ENCODE results near the genes MRPL20, TMEM88B, CDK11B and PRKCZ.

GRCh38 chr1:1395201-1395561 is 4.0 kb downstream of the CCNL2 start:
- PRO-cap, 3 experiments = no peak in any of the 3 experiments
- RAMPAGE, long total RNA = no peak

DNA sequence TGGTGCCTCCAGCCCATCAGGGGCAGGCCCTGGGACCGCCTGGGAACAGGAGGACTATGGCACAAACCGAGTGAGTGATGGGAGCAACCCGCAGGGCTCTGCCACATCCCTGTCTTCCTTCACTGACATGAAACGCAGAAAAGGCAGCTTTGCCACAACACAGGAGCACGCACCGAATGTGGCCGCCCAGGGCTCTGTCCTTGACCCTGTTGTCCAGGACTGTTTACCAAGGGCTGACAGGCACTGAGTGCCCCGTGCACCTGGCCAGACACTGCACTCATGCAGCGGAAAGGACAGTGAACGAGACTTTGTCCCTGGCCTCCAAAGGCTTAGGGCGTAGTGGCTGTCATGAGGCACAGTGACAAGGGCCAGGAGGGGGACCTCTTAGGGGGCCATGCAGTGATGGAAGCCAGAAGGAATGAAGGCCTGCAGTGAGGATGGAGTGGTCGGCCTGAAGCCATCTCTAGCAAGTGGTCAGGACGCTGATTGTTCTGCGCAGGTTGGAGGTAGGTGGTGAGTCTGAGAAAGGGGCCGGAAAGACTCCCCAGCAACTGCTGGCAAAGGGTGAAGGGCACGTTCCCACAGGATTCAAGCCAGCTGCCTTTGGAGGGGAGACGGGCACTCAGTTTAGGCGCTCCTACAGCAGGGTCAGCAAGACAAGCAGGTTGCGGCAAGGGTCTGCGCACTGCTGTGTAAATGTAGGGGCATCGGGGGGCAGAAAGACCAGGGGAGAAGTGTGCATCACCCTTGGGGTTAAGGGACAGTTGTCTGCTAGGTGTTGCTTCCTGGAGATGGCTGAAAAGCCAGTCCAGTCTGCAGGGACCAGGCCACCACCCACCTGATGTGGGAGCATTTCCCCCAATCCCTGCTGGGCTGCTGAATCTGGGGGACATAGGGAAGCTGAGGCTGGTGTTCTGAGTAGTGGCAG is 1.9 kb upstream of the CCNL2 start:
- PRO-cap, 3 experiments = no peak in any of the 3 experiments
- RAMPAGE, long total RNA = no peak

GRCh38 chr1:1407120-1408264 is at the start of gene MRPL20:
MRPL20 (minus strand) TSS chr1:1407293.
- PRO-cap, 3 experiments = peak in 3 of 3 experiments; most common plus-strand start chr1:1407391 (in 2); most common minus-strand start chr1:1407292 (in 2)
- RAMPAGE, long total RNA = start-site peak on the minus strand at chr1:1407223-1407297, 2,044 and 868 reads in 2 replicates

- PRO-cap, 3 experiments = no peak in any of the 3 experiments
- RAMPAGE, long total RNA = no peak
Observed at GRCh38 chr1:1409828-1410212, 2.7 kb upstream of the MRPL20 start.

GRCh38 chr1:1425599-1426516 is at the start of gene TMEM88B:
TMEM88B (plus strand) TSS chr1:1425871.
- PRO-cap, 3 experiments = no peak in any of the 3 experiments
- RAMPAGE, long total RNA = no peak

GRCh38 chr1:1426517-1427363 is 1.1 kb downstream of the TMEM88B start:
- PRO-cap, 3 experiments = no peak in any of the 3 experiments
- RAMPAGE, long total RNA = no peak

GRCh38 chr1:1436910-1437570 is 1.6 kb downstream of the VWA1 start:
- PRO-cap, 3 experiments = no peak in any of the 3 experiments
- RAMPAGE, long total RNA = no peak

- PRO-cap, 3 experiments = no peak in any of the 3 experiments
- RAMPAGE, long total RNA = no peak
Observed at GRCh38 chr1:1563817-1565036, 10.4 kb downstream of the SSU72 start.

DNA sequence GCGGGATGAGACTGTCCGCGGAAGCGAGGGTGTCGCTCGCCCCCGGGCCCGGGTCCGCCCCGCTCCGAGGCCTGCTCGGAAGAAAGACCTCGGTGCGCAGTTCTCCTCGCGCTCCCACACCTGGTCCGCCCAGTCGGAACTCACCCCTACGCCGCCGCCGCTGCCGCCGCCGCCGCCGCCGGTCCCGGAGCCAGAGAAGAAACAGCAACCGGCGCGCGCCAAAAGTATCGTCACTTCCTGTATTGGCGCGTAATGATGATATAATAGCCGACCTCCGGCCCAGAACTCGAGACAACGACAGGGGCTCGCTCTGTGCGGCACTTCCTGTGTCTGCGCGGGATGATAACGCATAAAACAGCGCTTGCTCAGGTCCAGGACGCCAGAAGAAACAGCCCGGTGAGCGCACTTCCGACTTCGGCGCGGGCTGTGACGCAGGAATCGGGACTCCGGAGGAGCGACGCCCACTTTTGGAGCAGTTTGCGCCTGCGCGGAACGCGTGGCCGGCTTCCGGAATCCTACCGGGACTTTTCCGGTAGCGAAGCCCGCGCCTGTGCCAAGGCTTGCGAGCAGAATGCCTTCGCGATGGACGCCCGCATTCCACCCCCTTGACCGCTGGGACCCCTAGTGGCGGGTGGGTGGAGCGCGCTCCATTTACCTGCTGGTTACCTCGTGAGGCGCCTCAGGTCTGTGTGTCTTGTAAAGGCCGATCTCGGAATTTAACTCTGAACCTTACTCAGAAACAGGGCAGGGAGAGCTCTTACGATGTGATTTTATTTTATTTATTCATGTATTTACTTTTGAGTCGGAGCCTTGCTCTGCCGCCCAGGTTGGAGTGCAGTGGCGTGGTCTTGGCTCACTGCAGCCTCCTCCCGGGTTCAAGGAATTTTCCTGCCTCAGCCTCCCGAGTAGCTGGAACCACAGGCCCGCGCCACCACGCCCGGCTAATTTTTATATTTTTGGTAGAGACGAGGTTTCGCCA is at the start of gene CDK11B:
TSS of gene CDK11B (minus strand) at position 235 of the 979 bp plus-strand sequence.
- PRO-cap, 3 experiments = peak in 3 of 3 experiments; most common plus-strand start position 374 of the sequence (in 2); most common minus-strand start position 203 of the sequence (in 3)
- RAMPAGE, long total RNA = start-site peak on the minus strand centred at position 187 of the sequence, 39 bp wide, 147 and 106 reads in 2 replicates; start-site peak on the minus strand centred at position 401 of the sequence, 204 bp wide, 26 and 41 reads in 2 replicates

GRCh38 chr1:1678272-1679304 is 14.0 kb downstream of the SLC35E2B start:
- PRO-cap, 3 experiments = no peak in any of the 3 experiments
- RAMPAGE, long total RNA = no peak

DNA sequence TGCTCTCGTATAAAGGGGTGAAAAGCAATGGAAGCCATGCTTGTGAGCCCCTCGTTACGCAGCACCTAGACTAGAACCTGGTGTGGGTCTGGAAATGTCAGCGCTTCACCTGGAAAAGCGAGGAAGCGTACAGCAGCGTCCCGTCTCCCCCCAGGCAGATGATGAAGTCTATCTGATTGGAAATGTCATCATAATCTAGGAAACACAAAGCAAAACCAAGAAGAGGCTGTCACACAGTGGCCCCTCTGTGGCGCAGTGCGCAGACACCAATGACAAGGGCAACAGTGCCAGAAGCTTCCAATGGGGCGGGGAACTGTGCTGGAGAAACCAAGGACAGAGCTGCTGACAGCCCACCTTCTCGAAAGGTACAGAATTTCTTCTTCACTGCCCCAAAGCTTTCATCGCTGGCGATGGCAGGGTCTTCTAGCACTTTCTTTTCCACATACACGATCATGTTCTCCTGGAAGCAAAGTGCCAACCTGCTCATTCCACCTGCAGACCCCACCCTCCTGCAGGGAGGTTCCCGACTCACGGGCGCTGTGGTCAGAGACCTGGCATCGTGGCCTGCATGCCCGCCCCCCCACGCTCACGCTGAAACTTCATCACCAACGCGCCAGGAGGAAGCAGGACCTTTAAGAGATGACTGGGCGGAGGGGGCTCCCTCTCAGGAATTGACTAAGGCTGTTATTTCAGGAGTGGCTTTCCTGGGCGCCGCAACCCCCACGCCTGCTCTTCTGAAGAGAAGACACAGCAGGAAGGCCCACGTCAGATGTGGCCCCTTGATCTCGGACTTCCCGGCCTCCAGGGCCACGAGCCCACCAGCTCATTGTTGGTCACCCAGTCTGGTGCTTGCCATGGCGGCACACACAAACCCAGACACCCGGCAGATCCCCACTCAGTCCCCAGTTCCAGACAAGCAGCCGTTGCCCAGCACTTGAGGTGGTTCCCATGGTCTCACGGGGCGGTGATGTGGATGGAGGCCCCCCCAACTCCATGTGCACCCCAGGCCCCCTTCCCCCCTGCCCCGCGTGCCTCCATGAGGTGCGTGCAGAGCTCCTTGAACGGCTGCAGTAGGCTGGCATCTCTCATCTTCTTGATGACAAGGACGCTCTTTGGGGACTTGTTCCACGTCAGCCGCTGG is 21.8 kb downstream of the NADK start:
- PRO-cap, 3 experiments = no peak in any of the 3 experiments
- RAMPAGE, long total RNA = no peak

- PRO-cap, 3 experiments = no peak in any of the 3 experiments
- RAMPAGE, long total RNA = no peak
Observed at GRCh38 chr1:1758531-1759659, 19.4 kb downstream of the NADK start.

- PRO-cap, 3 experiments = no peak in any of the 3 experiments
- RAMPAGE, long total RNA = no peak
Observed at GRCh38 chr1:1833220-1833973, 55.1 kb upstream of the NADK start.

DNA sequence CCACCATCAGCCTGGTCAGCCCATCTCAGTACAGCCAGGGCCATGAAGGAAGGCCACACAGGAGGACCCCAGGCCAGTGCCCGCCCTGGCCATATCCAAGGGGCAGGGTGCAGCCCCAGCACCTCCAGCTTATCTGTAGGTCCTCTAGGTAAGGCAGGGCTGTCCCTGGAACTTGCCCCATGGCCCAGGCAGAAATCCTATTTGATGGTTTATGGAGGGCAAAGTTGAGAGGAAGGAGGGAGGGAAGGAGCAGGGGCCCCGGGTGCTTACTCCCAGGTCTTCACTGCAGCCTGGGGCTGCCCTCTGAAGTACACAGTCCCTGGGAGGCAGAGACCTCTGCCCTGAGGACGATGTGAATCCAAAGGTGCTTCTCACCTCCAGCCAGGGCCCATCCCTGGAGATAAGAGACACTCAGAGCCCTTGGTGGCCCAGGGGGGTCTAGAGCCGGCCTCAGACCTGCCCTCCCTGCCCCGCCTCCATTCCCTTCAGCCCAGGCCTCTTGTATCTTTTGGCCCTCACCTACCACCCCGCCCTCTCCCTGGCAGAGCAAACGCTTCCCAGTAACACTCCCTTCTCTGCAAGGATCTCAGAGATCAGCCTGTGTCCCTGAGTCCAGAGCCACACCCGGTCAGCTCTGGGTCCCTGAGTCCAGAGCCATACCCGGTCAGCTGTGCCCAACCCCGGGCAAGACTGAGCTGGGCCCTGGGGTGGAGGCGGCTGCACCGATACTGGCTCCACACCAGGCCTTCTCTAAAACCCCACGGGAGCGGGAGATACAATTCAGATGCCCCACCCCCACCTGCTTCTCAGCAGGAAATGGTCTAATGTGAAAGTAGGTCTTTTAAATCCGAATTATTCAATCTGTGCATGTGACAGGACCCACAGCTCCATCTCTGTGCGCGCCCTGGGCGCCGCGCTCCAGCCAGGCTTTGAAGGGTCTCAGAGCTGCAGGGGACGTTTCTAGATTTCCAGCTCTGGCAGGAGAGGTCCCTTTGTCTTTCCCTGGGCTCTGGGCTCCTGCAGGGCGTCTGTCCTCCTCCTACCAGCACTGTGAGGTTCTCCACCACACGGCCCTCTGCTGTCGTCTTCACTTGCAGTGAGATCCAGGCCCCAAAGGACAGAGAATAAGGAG is 3.6 kb upstream of the GNB1 start:
- PRO-cap, 3 experiments = no peak in any of the 3 experiments
- RAMPAGE, long total RNA = no peak

DNA sequence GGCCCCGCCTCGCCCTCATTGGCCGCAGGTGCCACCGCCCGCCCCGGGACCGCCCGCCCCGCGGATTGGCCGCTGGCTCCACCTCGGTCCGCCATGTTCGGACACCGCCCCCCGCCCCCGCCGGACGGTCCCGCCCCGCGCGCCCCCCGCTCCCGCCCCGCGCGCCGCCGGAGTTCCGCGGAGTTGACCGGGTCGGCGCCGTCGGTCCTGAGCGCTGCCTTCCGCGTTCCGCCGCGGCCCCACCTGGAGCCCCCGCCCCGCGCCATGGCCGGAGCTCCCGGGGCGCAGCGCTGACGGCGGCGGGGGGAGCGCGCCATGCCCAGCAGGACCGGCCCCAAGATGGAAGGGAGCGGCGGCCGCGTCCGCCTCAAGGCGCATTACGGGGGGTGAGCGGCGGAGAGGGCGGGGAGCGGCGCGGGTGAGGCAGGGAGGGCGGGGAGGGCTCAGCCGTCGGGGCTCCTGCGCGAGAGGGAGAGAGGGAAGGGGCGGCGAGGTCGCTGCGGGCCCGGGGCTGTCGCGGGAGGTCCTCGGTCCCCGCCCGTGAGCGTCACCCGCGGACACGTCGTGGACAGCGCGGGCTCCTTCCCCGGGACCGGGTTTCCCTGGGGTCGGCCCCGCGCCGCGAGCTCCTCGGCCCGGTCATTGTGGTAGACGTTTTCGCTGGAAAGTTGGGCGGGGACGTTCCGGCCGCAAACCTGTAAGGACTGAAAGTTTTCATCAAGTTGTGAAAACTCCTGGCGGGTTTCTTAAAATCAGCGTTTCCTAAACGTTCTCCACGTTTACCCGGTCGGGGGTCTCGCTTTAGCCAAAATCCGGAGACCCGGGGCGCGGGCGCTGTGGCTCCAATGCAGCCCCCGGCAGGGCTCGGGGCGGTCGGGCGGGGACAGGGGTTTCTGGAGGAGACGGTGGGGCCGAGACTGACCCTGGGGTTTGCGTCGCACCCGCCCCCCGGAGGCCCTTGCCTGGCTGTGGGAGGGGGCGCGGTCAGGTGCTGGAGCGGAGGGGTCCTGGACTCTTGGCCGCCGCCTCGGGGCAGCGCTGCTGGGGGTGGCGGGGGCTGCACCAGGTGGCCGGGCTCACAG is at the start of gene PRKCZ:
TSS of gene PRKCZ (plus strand) at position 96 of the 1,082 bp plus-strand sequence.
- PRO-cap, 3 experiments = peak in 1 of 3 experiments; most common plus-strand start position 96 of the sequence (in 1)
- RAMPAGE, long total RNA = no peak

DNA sequence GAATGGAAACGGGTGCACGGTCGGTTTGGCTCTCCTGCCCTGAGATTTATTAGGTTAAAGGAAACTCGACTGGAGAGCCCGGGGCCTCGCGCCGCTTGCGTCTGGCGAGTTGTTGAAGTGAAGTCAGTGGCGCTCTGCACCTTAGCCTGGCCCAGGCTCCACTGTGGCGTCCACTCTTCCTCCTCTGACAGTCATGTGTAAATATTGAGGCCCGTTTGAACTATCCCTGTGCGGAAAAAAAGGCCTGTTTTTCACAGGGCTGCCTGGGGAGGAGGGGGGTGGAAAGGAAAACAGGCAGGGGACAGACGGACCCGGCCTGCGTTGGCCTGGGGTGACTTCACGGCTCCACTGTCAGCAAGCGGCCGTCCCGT is 60.0 kb downstream of the FAAP20 start:
- PRO-cap, 3 experiments = no peak in any of the 3 experiments
- RAMPAGE, long total RNA = no peak

GRCh38 chr1:2139797-2140371 is 54.7 kb downstream of the FAAP20 start:
- PRO-cap, 3 experiments = no peak in any of the 3 experiments
- RAMPAGE, long total RNA = no peak

DNA sequence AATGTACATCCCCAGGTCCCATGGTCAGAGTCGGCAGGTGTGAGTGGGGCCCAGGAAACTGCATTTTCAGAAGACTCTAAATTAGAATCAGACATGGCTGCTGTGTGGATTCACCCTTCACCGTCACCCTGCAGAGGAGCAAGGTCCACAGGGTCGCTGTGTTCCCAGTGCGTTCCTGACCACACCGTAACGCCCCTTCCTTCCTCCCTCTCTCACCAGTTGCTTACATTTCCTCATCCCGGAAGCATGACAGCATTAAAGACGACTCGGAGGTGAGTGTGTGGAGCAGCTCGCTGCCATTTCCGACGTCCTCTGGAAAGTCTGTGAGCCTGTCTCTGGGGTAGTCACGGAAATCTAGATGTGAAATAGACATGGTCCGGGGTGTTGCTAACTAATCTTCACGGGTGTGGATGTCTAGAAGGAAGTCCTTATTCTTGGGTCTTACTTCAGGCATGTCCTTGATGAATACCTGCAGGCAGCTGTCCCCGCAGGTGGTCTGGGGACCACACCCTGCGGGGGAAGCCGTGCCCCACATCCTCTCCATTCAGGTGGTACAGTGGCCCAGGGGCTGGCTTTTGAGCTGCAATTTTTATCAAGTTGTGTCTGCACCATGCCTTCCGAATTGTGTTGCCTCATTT is 45.8 kb downstream of the FAAP20 start:
- PRO-cap, 3 experiments = no peak in any of the 3 experiments
- RAMPAGE, long total RNA = no peak

- PRO-cap, 3 experiments = no peak in any of the 3 experiments
- RAMPAGE, long total RNA = no peak
Observed at GRCh38 chr1:2180176-2180774, 14.3 kb downstream of the FAAP20 start.

DNA sequence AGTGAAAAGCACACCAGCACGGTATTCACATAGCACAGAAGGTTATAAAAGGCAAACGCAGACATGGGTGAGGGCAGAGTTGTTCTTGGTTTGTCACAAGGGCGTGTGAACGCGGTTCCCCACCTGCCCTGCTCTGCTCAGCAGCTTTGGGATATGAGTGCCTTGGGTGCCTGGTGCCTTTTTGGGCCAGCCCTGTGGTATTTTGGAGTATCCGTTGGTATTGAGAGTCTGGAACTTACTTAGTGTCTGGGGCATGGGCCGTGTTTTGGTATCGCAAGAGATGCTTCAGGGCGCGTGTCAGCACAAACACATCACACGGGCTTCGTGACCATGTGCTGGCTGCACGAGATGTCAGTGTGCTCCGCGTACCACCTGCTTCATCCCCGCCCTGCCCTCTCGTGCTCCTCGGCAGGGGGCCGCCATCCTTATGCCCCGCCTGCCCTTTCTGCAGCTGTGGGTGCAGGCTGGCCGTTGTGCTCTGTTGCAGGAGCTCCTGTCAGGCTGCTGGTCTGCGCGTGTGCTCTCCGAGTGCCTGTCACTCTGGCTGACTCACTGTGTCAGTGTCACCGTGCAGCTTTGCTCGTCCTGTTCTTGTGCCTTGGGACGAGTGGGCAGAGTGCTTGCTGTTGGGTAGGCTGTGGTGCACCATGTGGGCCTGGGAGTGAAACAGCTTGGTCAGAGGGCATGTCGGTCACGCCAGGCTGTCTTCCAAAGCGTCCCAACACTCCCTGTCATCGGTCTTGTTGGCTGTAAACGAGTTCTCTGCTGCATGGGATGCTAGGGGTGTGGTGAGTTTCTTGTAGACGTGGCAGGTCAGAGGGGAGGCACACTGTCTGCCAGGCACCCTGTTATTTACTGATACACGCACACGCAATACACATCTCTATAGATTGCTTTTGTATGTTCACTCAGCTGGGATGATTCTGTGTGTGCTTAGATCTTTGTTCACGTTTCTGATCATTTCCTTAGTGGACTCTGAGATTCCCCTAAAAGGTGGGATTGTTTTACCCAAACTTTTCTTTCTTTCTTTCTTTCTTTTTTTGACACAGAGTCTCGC is 15.2 kb downstream of the SKI start:
- PRO-cap, 3 experiments = no peak in any of the 3 experiments
- RAMPAGE, long total RNA = no peak

All from cerebellum (tissue), 5 donors.